Heart left ventricle (tissue), 7 donors: ENCODE data around the genes LSM14B, HRH3 and LAMA5.

DNA sequence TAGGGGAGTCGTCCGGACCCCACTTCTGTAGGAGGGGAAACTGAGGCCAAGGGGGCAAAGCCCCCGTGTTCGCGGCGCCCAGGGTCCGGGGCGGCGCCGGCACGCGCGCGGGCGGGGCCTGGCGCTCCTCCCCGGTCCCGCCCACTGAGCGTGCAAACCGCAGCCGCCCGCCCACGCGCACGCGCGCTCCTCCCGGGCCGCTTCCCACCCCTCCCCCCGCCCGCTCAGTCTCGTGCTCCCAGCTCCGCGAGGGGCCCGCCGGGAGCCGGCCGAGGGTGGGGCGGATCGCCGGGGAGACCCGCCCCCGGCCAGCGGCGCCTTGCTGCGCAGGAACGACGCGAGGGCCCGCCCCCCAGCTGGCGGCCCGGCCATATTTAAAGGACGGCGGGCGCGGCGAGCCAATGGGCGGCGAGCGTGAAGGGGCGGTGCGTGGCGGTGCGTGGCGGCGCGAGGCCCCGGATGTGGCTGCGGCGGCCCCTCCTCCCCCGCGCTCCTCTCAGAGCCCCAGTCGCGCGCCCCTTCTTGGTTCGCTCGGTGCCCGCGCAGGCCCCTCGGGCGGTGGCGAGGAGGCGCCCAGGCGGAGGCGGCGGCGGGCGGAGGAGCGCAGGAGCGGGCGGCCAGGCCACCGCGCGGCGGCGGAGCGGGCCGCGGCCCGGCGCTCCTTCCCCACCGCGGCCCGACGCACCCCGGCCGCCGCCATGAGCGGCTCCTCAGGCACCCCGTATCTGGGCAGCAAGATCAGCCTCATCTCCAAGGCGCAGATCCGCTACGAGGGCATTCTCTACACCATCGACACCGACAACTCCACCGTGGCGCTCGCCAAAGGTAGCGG, at the start of gene LSM14B:
Gene LSM14B, plus strand, starts transcription at position 507 of the 832 bp plus-strand sequence.
- PRO-cap, 6 experiments: peak in 6 of 6 experiments; most common plus-strand start position 507 of the sequence (in 6); most common minus-strand start position 95 of the sequence (in 5)
- RAMPAGE, long total RNA, 2 experiments: no peak in any of the 2 experiments
- RRBS: 1% methylated on average over 49 of the region's 119 CpGs

GRCh38 chr20:62130064-62130375, 7.7 kb downstream of the LSM14B start:
- PRO-cap, 6 experiments: no peak in any of the 6 experiments
- RAMPAGE, long total RNA, 2 experiments: no peak in any of the 2 experiments
- RRBS: no CpG with 5 or more reads among the region's 11 CpGs

DNA sequence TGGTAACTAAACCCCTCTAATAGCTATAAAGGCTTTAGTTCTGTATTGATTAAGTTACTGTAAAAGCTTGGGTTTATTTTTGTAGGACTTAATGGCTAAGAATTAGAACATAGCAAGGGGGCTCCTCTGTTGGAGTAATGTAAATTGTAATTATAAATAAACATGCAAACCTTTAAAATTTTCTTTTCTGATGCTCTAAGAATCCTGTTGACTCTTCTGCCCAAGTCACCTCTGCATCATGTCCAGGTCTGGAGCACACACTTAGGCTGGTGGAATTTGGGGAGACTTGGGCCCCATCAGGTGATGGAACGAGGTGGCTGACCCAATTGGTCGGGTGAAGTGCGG, 8.0 kb downstream of the PSMA7 start:
- PRO-cap, 6 experiments: no peak in any of the 6 experiments
- RAMPAGE, long total RNA, 2 experiments: no peak in any of the 2 experiments
- RRBS: no CpG with 5 or more reads among the region's 3 CpGs

- PRO-cap, 6 experiments: no peak in any of the 6 experiments
- RAMPAGE, long total RNA, 2 experiments: no peak in any of the 2 experiments
- RRBS: 32% methylated on average over 10 of the region's 27 CpGs
Observed at GRCh38 chr20:62165849-62166550, 16.8 kb upstream of the MTG2 start.

GRCh38 chr20:62219959-62220586, at the start of gene HRH3:
TSS of gene HRH3 (minus strand) at chr20:62220278.
- PRO-cap, 6 experiments: no peak in any of the 6 experiments
- RAMPAGE, long total RNA, 2 experiments: no peak in any of the 2 experiments
- RRBS: 2% methylated on average over 26 of the region's 84 CpGs

DNA sequence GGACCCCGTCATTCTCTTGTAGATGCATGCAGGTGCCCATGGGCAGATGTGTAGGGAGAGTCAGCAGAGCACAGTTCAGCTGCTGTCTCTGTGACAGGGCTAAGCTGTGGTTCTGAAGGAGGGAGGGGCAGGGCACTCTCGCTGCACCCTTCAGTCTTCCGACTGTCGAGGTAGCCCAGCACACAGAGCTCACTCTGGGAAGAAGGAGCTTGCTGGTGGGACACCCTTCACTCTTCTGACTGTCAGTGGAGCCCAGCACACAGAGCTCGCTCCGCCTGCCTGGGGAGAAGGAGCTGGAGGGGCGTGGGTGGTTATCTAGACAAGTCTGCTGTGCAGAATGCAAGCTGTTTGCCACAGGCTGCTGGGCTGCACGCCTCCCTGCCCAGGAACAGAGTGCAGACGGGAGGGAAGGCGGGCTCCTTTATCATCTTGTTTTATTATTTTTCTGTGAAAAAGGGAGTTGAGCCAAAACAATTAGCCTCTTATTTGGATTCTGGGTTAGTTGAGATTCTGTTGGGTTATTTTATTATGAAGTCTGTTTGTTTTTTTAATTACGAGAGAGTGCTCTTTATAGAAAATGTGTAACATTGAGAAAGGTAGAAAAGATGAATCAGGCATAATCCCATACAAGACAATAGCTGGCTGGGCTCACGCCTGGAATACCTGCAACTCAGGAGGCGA, 28.2 kb upstream of the ADRM1 start:
- PRO-cap, 6 experiments: no peak in any of the 6 experiments
- RAMPAGE, long total RNA, 2 experiments: no peak in any of the 2 experiments
- RRBS: no CpG with 5 or more reads among the region's 13 CpGs

- PRO-cap, 6 experiments: no peak in any of the 6 experiments
- RAMPAGE, long total RNA, 2 experiments: no peak in any of the 2 experiments
- RRBS: no CpG with 5 or more reads among the region's 14 CpGs
Observed at GRCh38 chr20:62304391-62304702, 1.6 kb downstream of the ADRM1 start.

DNA sequence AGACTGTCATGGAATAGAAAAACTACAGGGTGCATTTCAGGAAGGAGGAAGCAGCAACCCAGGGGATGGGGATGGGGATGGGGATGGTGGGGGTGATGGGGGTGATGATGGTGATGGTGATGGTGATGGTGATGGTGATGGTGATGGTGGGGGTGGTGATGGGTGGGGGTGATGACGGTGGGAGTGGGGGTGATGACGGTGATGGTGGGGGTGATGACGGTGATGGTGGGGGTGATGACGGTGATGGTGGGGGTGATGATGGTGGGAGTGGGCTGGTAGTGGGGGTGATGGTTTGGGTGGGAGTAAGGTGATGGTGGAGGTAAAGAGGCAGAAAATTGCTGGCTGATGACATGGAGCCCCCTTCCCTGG, 17.5 kb downstream of the LAMA5 start:
- PRO-cap, 6 experiments: peak in 1 of 6 experiments; most common minus-strand start position 182 of the sequence (in 1)
- RAMPAGE, long total RNA, 2 experiments: no peak in any of the 2 experiments
- RRBS: no CpG with 5 or more reads among the region's 4 CpGs

- PRO-cap, 6 experiments: peak in 5 of 6 experiments; most common plus-strand start chr20:62358676 (in 4); most common minus-strand start chr20:62358402 (in 4)
- RAMPAGE, long total RNA, 2 experiments: no peak in any of the 2 experiments
- RRBS: 17% methylated on average over 6 of the region's 24 CpGs
Observed at GRCh38 chr20:62358101-62358945, 8.8 kb downstream of the LAMA5 start.

- PRO-cap, 6 experiments: peak in 4 of 6 experiments; most common plus-strand start chr20:62359699 (in 1); most common minus-strand start chr20:62359199 (in 4)
- RAMPAGE, long total RNA, 2 experiments: no peak in any of the 2 experiments
- RRBS: no CpG with 5 or more reads among the region's 45 CpGs
Observed at GRCh38 chr20:62358946-62360270, 7.7 kb downstream of the LAMA5 start.

DNA sequence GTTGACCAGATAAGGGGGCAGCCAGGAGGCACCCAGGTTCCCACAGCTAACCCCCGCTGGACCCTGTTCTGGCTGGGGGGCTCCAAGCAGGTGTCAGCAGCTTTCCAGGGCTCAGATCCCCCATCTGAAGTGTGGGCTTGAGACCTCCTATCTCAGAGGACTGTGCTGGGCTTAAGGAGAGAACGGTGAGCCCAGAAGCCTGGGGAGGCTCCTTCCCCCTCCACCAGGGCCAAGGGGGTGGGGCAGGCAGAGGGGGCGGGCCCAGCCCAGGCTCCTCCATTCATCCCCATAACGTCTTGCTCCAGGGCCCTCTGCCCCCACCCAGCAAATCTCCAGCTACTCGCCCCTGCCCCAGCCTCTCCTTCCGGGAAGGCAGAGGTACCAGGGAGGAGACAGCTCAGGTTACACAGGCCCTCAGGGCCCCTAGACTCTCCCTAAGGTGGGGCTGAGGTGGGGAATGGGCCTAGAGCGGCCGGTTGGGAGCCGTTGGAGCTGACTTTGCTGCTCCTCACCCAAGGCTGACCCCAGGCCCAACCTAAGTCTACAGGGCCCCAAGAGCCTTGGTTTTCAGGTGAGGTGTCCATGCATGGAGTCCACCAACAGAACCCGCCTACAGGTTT, 1.3 kb downstream of the LAMA5 start:
- PRO-cap, 6 experiments: peak in 2 of 6 experiments; most common plus-strand start position 367 of the sequence (in 1); most common minus-strand start position 187 of the sequence (in 2)
- RAMPAGE, long total RNA, 2 experiments: no peak in any of the 2 experiments
- RRBS: 23% methylated on average over 3 of the region's 10 CpGs

- PRO-cap, 6 experiments: peak in 6 of 6 experiments; most common plus-strand start chr20:62367273 (in 1); most common minus-strand start chr20:62367312 (in 6)
- RAMPAGE, long total RNA, 2 experiments: no peak in any of the 2 experiments
- RRBS: 1% methylated on average over 49 of the region's 100 CpGs
Observed at GRCh38 chr20:62366897-62367690, at the start of gene LAMA5. TSS of gene LAMA5 (minus strand) at chr20:62367312.

GRCh38 chr20:62372252-62372709, 5.2 kb upstream of the LAMA5 start:
- PRO-cap, 6 experiments: no peak in any of the 6 experiments
- RAMPAGE, long total RNA, 2 experiments: no peak in any of the 2 experiments
- RRBS: no CpG with 5 or more reads among the region's 12 CpGs

DNA sequence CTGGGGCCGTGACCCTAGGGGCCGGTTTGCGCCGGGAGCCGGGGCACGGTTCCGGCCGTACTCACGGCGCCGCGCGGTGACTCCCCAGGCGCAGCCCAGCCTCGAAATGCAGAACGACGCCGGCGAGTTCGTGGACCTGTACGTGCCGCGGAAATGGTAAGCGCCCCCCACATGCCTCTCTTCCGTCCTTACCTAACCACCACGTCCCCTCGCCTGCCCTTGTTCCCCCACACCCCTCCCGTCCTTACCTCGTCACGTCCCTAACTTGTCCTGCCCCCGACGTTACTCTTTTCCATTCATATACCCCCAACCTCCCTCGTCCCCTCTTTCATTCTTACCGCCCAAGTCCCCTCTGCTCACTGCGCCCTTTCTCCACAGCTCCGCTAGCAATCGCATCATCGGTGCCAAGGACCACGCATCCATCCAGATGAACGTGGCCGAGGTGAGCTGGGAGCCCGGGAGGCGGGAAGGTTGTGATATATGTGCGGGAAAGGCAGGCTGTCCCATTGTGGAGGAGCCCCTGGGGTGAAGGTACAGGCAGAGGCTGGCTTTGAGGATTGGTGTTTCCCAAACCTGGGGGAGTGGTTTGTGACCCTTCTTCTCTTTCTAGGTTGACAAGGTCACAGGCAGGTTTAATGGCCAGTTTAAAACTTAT, 457 bp downstream of the RPS21 start:
- PRO-cap, 6 experiments: peak in 1 of 6 experiments; most common minus-strand start position 470 of the sequence (in 1)
- RAMPAGE, long total RNA, 2 experiments: no peak in any of the 2 experiments
- RRBS: 3% methylated on average over 12 of the region's 44 CpGs

- PRO-cap, 6 experiments: peak in 6 of 6 experiments; most common plus-strand start chr20:62396647 (in 4); most common minus-strand start chr20:62396325 (in 1)
- RAMPAGE, long total RNA, 2 experiments: no peak in any of the 2 experiments
- RRBS: no CpG with 5 or more reads among the region's 33 CpGs
Observed at GRCh38 chr20:62396164-62396927, 9.4 kb downstream of the RPS21 start.

DNA sequence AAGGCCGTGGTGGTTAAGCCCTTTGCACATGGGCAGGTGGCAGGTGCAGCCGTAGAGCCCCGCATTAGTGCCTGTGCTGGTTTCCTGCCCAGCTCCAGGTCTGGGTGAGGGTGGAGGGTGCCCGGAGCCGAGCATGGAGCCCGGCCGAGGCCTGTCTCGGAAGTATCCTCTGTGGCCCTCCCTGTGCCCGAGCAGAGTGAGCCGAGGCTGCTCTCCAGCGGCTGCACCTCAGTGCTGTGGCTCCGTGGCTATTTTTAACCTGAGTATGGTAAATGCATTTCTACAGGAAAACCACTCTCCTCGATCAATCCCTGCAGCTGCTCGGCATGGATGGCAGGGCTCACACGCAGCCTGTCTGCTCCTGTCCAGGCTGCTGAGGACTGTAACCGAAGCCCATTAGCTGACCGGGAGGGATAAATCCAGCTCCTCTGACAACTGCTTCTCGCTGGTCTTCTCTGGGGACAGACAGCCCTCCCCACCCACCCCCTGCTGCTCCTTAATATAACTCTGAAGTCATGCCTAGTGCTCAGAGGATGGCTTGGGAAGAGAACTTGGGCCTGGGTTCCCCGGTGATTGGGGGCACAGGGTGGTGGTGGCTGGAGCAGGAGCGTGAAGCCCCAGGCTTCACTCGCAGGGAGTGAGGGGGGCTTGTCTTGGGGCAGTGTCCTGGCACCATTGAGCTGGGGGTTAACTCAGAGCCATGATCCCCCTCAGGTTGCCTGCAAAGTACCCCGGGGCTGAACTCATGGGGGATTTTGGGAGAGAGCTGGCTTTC, 36.5 kb upstream of the GATA5 start:
- PRO-cap, 6 experiments: peak in 5 of 6 experiments; most common plus-strand start position 194 of the sequence (in 2); most common minus-strand start position 198 of the sequence (in 3)
- RAMPAGE, long total RNA, 2 experiments: no peak in any of the 2 experiments
- RRBS: 23% methylated on average over 1 of the region's 22 CpGs

DNA sequence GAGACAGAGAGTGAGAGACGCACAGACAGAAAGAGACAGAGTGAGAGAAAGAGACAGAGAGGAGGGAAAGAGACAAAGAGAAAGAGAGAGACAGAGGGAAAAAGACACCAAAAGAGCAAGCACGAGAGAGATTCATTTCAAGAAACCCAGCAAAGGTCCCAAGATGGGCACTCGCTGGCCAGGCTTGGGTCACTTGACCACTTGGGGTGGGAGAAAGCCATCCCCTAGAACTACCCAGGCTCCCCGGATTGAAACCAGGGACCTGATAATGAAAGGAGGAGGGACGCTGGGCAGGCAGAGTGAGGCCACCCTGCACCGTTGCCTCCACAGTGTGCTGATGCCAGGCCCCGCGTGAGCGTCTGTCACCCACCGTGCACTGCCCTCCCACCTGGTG, 67.9 kb upstream of the SLCO4A1 start:
- PRO-cap, 6 experiments: peak in 3 of 6 experiments; most common plus-strand start position 271 of the sequence (in 3)
- RAMPAGE, long total RNA, 2 experiments: no peak in any of the 2 experiments
- RRBS: no CpG with 5 or more reads among the region's 10 CpGs

- PRO-cap, 6 experiments: no peak in any of the 6 experiments
- RAMPAGE, long total RNA, 2 experiments: no peak in any of the 2 experiments
- RRBS: no CpG with 5 or more reads among the region's 9 CpGs
Observed at GRCh38 chr20:62598825-62599103, 43.5 kb upstream of the SLCO4A1 start.

- PRO-cap, 6 experiments: peak in 6 of 6 experiments; most common plus-strand start chr20:62652407 (in 2); most common minus-strand start chr20:62652186 (in 4)
- RAMPAGE, long total RNA, 2 experiments: no peak in any of the 2 experiments
- RRBS: 24% methylated on average over 15 of the region's 60 CpGs
Observed at GRCh38 chr20:62651960-62653187, 10.1 kb downstream of the SLCO4A1 start.

GRCh38 chr20:62672082-62672356, 29.7 kb downstream of the SLCO4A1 start:
- PRO-cap, 6 experiments: no peak in any of the 6 experiments
- RAMPAGE, long total RNA, 2 experiments: no peak in any of the 2 experiments
- RRBS: no CpG with 5 or more reads among the region's 12 CpGs